Transverse colon (tissue), 4 donors: ENCODE data around the gene SGCD.

DNA sequence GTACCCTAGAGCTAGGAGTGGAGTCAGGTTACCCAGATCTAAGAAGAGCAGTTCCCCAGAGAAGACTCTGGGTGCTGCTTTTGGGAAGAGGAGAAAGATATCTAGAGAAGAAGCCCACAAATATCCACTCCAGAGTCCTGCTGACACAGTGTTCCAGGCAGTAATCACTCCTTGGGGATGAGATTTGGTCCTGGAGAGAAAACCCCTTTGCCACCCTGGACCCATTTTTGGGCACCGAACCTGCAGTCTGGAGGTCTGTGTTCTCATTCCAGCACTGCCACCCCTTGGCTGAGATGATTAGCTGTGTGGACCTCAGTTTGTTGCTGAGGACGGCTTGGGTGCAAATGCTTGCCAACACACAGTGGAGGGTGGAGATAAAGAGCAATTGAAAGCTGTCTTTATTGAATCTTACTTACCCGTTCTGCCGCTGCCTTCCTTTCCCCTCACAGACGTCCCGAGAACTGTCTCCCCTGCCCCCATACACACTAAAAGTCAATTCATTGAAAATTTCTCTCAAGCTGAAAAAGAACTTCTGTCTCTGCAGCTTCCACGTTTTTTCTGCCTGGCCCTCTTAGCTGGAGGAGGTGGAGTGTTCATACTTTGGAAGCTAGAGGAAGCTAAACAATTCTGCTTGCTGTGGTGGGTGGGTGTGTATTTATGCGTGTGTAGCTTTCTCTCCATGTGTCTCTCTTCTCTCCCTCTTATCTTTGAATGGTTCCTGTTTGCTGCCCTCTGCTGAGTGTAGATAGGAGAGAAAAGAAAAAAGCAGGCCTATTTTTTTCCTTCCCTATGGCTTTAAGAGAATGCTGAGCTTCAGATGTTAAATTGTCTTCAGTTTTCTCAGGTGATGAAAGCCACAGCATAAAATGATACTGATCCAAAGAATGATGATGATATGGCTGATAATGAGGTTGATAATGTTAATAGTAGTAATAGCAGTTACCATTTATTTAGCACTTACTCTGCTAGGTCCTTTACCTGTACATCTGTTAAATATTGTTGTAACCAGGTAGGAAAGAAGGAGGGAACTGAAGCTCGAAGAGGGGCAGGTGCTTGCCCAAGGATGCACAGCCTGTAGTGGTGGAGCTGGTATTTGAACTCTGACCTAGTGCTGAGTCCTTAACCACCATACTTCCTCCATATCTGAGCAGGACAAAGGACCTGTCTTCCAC, 6.7 kb downstream of the GALNT10 start:
- PRO-cap, result no peak
- RAMPAGE, long total RNA, 4 experiments, result no peak in any of the 4 experiments

DNA sequence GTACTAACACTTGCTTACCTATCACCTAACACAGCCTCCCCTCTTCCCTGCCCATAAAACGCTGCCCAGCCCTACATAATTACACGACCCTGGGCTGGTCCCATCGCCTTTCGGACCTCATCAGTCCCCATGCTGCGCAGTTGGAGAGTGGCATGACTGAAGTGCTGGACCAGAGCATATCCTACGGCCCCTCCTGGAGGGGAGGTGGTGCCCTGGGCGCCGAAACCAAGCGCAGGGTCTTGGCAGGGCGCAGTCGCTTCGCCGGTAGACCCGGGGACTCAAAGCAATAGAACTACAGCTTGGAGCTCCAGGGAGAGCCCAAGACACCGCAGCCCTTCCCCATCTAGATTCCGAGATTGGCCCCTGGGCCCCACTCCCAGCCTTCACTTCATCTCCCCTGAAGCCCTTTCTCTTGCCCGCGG, 969 bp upstream of the SAP30L start:
- PRO-cap, result no peak
- RAMPAGE, long total RNA, 4 experiments, result no peak in any of the 4 experiments

GRCh38 chr5:154758867-154759840, 4.0 kb downstream of the LARP1 start:
- PRO-cap, result no peak
- RAMPAGE, long total RNA, 4 experiments, result no peak in any of the 4 experiments

- PRO-cap, result no peak
- RAMPAGE, long total RNA, 4 experiments, result start-site peak on the plus strand in 1 of 4 experiments, at chr5:154767803-154767959 at its widest, 6 reads per replicate
These were observed 12.6 kb downstream of the LARP1 start for GRCh38 chr5:154767644-154768300.

- PRO-cap, result unidirectional peak, minus-strand start at chr5:154860355
- RAMPAGE, long total RNA, 4 experiments, result no peak in any of the 4 experiments
These were observed 1.7 kb downstream of the CNOT8 start for GRCh38 chr5:154859945-154860654.

DNA sequence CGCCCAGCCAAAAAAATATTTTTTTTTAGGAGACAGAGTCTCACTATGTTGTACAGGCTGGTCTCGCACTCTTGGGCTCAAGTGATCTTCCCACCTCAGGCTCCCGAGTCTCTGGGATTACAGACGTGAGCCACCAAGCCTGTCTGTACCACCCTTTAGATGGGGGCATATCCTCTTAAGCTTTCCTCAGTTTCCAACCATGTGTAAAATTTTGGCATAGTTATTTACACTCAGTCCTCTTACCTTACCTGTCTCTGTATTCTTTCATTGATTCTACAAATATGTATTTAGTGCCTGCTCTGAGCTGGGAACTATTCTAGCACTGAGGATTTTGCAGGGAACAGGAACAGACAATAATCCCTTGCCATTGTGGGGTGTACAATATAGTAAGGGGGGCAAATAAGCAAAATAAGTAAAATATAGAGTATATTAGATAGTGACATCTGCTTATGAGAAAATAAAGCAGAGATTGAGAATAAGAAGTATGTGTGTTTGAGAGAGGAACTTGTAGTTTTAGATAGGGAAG, 3.4 kb downstream of the MRPL22 start:
- PRO-cap, result no peak
- RAMPAGE, long total RNA, 4 experiments, result no peak in any of the 4 experiments

DNA sequence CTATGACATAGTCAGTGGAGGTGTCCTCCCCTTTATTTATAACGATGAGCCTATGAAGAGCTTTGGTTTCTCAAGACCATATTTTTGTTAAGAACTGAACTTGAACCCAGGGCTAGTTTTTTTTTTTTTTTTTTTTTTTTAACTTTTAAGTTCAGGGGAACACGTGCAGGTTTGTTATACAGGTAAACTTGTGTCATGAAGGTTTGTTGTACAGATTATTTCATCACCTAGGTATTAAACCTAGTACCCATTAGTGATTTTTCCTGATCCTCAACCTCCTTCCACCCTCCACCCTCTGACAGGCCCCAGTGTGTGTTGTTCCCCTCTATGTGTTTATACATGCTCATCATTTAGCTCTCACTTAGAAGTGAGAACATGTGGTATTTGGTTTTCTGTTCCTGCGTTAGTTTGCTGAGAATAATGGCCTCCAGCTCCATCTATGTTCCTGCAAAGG, 123.4 kb downstream of the KIF4B start:
- PRO-cap, result no peak
- RAMPAGE, long total RNA, 4 experiments, result no peak in any of the 4 experiments

DNA sequence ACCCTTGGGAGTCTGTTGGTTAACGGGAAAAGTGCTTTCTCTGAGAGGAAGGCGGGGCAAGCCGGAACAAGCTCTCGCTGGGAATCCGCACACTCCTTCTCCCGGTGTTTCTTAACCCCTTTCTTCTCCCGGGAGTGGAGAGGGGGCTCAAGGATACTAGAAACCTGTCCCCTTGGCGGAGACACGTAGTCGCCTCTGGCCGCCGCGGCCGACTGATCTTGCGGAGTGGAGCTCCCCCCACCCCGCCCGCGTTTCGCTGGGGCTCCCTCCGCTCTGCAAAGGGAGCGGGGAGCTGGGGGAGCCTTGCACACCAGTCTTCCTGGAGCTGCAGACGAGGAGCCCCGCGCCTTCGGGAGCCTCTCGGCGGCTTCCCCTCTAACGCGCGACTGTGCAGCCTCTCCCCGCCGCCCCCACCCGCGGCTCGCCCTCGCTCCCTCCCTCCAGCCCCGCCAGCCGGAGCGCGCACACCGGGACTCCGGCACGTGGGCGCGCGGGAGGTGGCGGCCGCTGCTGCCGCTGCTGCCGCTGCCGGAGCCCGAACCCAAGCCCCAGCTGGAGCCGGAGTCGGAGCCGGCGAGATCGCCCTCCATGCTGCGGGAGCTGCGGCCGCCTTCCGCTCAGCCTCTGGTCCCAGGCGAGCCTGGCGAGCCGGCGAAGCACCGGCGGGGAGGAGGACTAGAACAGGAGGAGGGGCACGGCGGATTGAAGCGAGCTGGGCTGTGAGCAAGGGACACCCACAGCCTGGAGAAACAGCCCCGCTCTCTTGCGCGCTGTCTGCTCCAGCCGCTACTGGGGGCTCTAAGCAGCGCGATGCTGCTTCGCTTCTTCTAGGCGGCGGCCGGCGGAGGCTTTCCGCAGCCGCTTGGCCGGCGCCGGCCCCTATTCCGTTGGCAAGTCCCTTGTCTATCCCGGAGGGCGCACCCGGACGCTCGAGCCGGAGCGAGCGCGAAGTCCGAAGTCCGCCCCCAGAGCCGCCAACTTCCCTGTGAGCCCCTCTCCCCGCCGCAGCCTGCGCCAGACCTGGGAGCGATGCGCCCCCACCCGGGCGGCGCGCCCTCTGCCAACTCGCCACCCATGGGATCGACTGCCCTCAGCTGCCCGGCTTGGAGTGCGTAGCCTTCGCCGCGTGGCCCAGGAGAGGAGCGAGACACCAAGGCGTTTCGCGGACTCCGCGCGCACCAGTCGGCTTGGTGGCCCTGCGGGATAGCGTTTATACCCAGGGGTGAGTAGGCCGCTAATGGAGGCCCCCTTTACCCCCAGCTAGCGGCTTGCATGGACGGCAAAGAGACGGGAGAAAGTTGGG, 598.7 kb upstream of the SGCD start:
- PRO-cap, result no peak
- RAMPAGE, long total RNA, 4 experiments, result no peak in any of the 4 experiments

- PRO-cap, result no peak
- RAMPAGE, long total RNA, 4 experiments, result no peak in any of the 4 experiments
These were observed 55.5 kb upstream of the SGCD start for GRCh38 chr5:156271455-156271953.

DNA sequence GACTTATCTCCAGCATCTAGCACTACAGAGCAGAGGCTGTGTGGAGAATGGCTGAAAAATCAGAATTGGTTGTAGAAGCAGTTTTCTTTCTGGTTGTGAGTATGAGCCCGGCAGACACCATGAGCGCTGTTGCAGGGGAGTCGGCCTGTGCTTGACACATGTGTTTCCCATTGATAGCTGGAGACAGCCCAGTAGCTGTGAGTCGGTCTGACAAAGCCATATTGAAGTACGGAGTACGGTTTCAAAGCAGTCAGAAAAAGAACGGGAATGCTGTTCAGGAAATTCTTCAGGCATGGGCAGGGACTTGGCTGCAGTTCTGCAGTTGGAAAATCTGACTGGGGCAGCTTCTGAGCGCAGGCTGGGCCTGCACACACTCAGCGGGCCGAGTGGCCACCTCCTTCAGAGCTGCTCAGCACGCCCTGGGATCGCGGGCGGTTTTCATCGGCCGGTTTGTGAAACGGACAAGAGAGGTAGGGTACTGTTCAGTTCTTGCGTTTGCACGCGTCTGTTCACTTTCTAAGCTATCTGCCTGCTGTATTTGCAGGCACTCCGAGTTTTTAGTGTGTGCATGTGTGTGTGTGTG, at the start of gene SGCD:
Gene SGCD (plus strand): TSS at position 402 of the 583 bp plus-strand sequence.
- PRO-cap, result unidirectional peak, plus-strand start at position 402 of the sequence
- RAMPAGE, long total RNA, 4 experiments, result start-site peak on the plus strand in 2 of 4 experiments, centred at positions 378 to 382 of the sequence, 32 to 41 reads per replicate

DNA sequence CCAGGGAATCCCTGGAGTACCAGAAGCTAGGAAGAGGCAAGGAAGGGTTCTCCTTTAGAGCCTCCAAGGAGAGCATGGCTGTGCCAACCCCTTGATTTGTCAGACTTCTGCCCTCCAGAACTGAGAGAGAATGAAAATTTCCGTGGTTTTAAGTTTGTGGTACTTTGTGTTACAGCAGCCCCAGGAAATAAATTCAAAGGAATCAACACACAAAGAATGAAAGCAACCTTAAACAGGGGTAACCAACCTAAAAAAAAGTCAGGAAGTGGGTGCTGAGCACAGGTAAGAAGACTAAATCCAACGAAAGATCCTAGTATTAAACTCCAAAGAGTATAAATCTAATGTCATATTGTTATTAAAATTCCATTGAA, 33.4 kb downstream of the TIMD4 start:
- PRO-cap, result no peak
- RAMPAGE, long total RNA, 4 experiments, result no peak in any of the 4 experiments

DNA sequence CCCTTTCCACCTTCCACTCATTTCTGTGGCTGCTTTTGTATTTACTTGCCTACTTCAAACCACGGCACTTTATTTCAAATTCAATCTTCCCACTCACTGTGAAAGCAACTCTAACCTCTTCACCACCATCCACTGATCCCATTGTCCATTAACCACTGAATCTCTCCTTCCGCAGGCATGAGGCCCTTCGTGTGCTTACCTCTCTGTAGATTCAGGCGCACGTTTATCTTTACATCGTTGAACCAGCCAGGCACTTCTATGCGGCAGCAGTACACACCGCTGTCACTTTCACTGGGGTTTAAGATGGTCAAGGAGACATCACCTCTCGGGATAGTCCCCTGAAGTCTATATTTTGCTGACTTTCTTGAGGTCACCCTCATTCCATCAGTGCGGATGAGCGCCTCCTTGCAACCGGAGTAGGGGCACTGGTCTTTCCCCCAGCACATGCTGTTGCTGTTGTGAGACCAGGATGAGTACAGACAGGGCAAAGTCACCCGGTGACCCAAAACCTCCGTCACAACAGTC, 8.7 kb downstream of the TIMD4 start:
- PRO-cap, result no peak
- RAMPAGE, long total RNA, 4 experiments, result no peak in any of the 4 experiments

DNA sequence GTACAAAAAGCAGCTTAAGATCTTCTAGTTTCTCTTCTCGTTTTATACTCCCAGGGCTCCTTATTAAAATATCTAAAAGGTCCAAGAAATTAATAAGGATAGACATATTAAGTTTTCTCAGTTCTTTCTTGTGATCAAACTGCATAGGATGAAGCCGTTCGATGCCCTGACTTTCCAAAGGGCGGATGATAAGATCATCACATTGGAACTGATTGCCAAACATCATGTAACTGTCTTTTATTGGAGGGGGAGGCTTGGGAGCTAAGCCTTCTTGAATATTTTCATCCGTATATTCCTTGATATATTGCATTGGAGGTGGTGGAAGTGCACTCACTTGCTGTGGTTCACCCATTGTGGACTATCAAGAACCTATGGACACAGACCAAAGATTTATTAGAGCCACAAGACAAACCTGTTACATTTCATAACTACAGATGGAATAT, 3.6 kb downstream of the MED7 start:
- PRO-cap, result no peak
- RAMPAGE, long total RNA, 4 experiments, result start-site peak on the minus strand in 2 of 4 experiments, centred at positions 101 to 133 of the sequence, 5 to 19 reads per replicate

DNA sequence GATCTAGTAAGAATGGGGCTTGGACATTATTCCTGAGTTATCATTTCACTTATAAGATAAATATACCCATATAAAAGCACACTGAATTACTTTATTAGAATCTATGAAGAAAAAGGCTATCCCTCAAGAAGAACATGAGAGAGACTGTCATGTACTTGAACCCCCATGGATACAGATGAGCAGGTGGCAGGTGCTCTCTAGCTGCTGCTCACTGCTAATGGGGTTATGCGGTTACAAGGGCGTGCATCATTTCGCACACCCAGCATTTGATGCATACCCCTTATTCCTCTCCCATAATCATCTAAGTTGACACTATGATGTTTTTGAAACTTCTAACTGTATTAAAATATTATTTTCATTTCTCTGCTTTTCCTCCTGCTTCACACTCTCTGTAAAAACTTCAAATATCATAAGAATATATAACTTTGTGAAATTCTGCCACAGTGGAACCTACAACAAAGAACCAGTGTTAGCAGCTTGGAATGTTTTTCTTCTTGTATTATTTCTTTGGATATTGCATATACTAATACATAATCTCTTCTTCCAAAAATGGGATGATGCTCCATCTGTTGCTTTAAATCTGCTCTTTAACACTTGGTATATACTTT, 16.5 kb downstream of the ITK start:
- PRO-cap, result no peak
- RAMPAGE, long total RNA, 4 experiments, result no peak in any of the 4 experiments

- PRO-cap, result no peak
- RAMPAGE, long total RNA, 4 experiments, result no peak in any of the 4 experiments
These were observed 468 bp upstream of the CYFIP2 start for GRCh38 chr5:157265368-157265941.

- PRO-cap, result no peak
- RAMPAGE, long total RNA, 4 experiments, result no peak in any of the 4 experiments
These were observed 37.8 kb downstream of the CYFIP2 start for GRCh38 chr5:157303736-157304131.

DNA sequence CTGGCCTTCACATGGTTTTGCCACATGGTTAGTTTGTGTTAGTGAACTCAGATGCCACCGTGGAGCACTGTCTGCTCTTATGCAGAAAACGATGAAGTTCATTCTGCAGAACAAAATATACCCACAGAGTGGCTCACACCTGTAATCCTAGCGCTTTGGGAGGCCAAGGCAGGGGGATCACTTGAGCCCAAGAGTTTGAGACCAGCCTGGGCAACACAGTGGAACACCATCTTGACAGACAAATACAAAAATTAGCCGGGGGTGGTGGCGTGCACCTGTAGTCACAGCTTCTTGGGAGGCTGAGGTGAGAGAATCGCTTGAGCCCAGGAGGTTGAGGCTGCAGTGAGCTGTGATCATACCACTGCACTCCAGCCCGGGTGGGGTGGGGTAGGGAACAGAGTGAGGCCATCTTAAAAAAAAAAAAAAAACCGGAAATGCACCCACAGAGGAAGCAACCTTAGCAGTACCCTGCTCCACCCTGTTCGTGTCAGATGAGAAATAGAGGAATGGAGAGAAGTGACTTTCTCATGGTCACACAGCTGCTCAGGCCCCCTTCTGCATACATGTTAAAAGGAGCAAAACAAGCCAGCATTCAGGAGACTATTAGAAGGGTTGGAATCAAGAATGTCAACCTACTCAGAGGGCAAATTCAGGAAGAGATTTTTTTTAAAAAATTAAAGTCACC, 38.9 kb downstream of the FNDC9 start:
- PRO-cap, result no peak
- RAMPAGE, long total RNA, 4 experiments, result no peak in any of the 4 experiments

- PRO-cap, result no peak
- RAMPAGE, long total RNA, 4 experiments, result start-site peak on the plus strand in 1 of 4 experiments, at chr5:157392941-157393804 at its widest, 6 reads per replicate
These were observed 47.8 kb upstream of the FNDC9 start for GRCh38 chr5:157393117-157393824.

- PRO-cap, result bidirectional peak, plus-strand start at chr5:157485977, minus-strand start at chr5:157485976
- RAMPAGE, long total RNA, 4 experiments, result no peak in any of the 4 experiments
These were observed 25.7 kb downstream of the NIPAL4 start for GRCh38 chr5:157485635-157486204.

DNA sequence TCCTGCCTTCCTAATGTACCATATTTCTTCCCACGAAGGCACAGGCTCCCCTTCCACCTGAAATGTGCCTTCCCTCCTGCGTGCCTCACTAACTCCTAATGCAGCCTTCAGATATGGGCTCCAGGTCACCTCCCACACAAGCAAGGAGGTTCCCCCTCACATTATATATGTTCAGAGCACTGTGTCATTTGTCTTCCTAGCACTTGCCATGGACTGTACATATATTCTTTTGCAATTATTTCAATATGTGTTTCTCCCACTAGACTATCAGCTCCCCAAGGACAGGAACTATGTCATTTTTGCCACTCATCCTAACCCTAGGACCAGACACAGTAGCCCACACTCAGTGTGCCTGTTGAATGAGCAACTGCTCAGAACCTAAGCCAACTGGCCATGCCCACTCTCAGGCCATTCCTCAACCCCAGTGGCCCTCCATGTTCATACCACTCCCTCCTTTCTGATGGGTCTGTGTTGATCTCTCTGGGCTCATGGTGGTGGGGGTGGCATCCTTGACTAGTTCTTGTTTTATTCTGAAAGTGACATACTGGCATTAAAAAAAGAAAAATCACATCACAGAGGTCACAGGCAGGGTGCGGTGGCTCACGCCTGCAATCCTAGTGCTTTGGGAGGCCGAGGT, 41.3 kb downstream of the NIPAL4 start:
- PRO-cap, result no peak
- RAMPAGE, long total RNA, 4 experiments, result no peak in any of the 4 experiments